Breast (tissue), 4 donors: Measurements from ENCODE around the genes ZNF492 and ZNF730.

- PRO-cap, 3 experiments: peak in 3 of 3 experiments; most common plus-strand start chr19:22634324 (in 1); most common minus-strand start chr19:22634131 (in 3)
- RRBS: no CpG with 5 or more reads among the region's 26 CpGs
Observed at GRCh38 chr19:22633897-22634465, at the start of gene ZNF492. Gene ZNF492, plus strand, starts transcription at chr19:22634324.

GRCh38 chr19:23116753-23117740 lies at the start of gene ZNF730:
Gene ZNF730, plus strand, starts transcription at chr19:23117025.
- PRO-cap, 3 experiments: no peak in any of the 3 experiments
- RRBS: no CpG with 5 or more reads among the region's 47 CpGs

- PRO-cap, 3 experiments: no peak in any of the 3 experiments
- RRBS: no CpG with 5 or more reads among the region's 7 CpGs
Observed at GRCh38 chr19:23764730-23765661, 2.2 kb downstream of the RPSA2 start.

DNA sequence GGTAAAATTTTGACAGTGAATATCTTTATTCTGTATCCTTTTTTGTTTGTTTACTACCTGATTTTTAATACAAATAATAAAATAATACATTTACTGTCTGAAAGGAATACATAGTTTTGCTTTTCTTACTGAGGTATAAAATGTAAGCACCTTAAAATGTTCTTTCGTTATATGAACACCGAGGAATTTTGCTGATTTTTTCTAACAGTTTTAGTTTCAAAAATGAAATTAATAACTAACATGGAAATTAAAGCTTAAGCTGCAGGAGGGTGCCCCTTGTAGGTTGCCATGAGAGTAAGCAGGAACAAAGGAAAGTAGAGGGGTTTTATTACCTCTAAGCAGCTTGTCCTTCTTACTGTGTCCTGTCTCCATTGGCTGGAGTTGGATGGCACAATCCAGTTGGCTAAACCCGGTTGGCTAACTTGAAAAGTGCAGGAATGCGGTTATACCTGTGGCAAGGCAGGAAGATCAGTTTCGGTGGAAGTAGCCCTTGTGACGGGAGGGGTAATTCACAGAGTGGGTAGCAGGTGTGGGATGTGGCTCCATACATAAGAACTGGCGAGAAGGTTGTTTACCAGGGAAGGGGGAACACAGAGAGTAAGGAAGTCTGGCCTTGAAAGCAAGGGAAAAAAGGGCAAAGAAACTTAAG lies 3.1 kb downstream of the ZNF726 start:
- PRO-cap, 3 experiments: peak in 1 of 3 experiments; most common plus-strand start position 561 of the sequence (in 1); most common minus-strand start position 300 of the sequence (in 1)
- RRBS: no CpG with 5 or more reads among the region's 7 CpGs

- PRO-cap, 3 experiments: no peak in any of the 3 experiments
- RRBS: no CpG with 5 or more reads among the region's 5 CpGs
Observed at GRCh38 chr19:27762549-27763173, 1450.3 kb downstream of the UQCRFS1 start.

DNA sequence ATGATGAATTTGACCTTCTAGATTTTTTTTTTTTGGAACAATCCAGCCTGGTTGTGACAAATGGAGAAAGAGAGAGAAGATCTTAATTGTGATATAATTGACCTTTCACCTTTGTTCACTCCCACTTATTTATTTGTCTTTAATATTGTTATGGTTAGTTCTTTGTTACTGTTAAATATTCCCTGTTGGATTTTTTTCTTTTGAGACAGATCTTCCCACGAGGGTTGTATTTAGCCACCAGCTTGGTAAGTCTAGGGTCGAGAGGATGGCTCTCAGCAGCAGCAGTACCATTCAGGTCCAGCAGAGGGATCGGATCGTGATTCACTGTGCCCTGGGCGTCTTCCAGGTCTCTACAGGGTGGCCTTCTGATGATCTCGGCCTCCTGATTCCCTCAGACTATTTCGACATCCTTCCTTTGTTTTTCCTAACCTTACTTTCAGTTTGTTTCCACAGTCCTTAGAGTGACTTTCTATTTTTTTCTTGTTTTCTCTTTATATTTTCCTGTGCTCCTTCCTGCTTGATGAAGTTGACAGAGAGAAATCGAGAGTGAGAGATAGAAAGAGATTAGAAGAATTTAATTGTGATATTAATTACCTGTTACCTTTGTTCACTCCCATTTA lies 1437.0 kb downstream of the UQCRFS1 start:
- PRO-cap, 3 experiments: no peak in any of the 3 experiments
- RRBS: no CpG with 5 or more reads among the region's 8 CpGs

DNA sequence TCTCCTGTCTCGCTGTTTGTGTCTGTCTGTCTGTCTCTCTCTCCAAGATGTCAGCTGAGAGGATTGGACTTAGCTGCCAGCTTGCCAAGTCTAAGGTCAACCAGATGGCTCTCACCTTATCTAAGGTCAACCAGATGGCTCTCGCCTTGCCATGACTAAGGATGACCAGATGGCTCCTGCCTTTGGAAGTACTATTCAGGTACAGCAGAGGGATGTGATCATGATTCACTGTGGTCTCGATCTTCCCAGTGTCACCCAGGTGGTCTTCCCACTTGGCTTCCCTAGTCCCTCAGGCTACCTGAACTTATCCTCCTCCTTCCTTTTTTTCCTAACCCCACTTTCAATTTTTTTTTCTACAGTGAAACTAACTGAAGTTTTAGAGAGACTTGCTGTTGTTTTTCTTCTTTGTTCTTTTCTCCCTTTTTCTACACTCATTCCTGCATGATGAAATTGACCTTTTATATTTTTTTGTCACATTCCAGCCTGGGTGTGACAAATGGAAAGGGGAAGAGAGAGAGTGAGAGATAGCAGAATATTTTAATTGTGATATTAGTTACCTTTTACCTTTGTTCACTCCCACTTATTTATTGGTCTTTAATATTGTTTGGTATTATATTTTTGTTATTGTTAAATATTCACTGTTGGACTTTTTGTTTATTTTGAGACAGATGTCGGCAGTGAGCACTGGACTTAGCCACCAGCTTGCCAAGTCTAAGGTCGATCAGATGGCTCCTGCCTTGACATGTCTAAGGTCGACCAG lies 1436.2 kb downstream of the UQCRFS1 start:
- PRO-cap, 3 experiments: no peak in any of the 3 experiments
- RRBS: no CpG with 5 or more reads among the region's 6 CpGs

DNA sequence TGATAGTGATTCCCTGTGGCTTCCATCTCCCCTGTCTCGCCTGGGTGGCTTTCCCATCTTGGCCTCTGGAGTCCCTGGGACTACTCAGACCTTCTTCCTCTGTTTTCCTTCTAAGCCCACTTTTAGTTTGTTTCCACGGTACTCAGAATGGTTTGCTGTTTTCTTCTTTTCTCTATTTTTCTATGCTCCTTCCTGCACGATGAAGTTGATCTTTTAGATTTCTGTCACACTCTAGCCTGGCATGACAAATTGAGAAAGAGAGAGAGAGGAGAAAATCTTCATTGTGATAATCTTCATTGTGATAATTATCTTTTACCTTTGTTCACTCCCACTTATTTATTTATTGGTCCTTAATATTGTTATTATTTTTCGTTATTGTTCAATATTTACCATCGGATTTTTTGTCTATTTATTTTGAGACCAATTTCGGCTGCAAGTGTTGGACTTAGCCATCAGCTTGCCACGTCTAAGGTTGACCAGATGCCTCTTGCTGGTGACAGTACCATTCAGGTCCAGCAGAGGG lies 1435.5 kb downstream of the UQCRFS1 start:
- PRO-cap, 3 experiments: no peak in any of the 3 experiments
- RRBS: no CpG with 5 or more reads among the region's 7 CpGs

DNA sequence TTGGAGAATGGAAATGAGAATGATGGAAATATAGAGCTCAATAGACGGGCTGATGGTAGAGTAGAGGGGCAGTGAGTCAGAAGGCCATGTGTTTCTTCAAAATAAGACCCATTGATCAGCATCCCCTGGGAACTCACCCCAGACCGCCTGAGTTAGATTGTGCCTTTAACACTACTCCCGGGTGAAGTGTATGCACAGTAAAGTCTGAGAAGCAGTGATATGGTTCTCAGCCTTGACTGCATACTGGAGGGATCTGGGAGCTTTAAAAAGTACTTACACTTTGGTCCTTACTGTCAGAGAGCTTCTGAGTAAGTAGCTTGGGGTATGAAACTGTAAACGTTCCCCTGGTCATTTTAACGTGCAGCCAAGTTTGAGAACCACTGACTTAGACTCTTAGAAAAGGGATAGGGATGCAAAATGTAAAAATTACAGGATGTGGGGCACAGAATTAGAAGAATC lies 609.0 kb downstream of the UQCRFS1 start:
- PRO-cap, 3 experiments: no peak in any of the 3 experiments
- RRBS: no CpG with 5 or more reads among the region's 5 CpGs

DNA sequence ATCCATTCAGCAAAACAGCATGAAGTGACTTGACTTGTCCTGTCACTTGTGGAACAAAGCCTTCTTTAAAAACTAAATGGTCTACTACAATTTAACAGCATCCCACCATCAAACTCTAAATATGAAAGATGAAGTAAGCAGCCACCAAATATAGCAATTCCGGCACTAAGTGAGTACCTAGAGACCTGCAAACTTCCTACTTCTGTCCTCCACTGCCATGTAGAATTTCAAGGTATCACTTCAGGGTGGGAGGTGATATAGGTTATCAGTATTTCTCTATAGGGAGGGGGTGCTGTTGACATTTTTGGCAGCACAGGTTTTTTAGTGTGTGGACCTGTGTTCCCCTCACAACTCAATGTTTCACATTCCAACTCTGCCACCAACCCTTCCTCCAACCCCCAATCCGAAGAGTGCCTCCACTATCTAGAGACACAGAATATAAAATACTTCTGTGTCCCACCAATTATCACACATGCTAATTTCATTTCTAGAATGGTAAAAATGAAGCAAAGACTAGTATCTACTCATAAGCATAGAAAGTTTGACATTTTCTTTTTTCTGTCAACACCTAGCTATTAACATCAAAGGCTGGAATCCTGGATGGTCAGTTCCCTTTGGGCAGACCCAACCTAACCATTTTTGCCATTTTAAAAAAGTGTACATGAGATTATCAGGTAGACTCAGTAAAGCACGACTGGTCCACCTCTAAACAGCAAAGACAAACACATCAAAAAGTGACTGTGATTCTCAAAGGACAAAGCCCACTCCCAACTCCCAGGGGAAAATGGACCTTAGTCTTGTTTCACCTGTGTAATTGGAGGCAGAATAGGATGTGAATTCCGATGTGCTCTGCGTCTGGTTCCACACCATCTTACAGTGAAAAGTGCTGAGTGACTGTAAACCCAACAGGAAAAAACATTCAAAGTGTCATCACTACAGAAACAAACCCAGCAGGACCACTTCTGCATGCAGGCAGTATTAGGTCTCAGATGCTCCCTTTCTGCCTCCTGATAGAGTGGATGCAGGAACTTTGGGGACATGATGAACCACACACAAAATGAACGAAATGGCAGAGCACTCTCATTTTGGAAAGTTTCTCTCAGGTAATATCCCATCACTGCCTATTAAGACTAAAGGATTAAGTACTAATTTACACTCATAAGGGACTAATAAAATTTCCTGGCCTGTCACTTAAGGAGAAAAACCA lies 6.8 kb downstream of the UQCRFS1 start:
- PRO-cap, 3 experiments: no peak in any of the 3 experiments
- RRBS: no CpG with 5 or more reads among the region's 6 CpGs

GRCh38 chr19:29525675-29525883 lies 215 bp upstream of the VSTM2B start:
- PRO-cap, 3 experiments: no peak in any of the 3 experiments
- RRBS: no CpG with 5 or more reads among the region's 15 CpGs

DNA sequence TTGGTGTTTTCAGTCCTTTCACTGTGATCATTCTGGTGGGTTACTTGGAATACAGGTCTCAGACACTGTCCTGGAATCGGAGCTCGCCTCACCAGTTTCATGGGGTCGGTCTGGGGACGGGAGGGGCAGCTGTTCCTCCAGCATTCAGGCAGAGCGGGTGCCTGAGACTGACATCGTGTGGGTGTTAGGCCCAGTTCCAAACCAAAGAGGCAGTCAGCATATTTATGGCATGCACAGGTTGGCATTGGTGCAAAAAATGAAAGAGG lies 20.0 kb downstream of the PLEKHF1 start:
- PRO-cap, 3 experiments: no peak in any of the 3 experiments
- RRBS: no CpG with 5 or more reads among the region's 6 CpGs

DNA sequence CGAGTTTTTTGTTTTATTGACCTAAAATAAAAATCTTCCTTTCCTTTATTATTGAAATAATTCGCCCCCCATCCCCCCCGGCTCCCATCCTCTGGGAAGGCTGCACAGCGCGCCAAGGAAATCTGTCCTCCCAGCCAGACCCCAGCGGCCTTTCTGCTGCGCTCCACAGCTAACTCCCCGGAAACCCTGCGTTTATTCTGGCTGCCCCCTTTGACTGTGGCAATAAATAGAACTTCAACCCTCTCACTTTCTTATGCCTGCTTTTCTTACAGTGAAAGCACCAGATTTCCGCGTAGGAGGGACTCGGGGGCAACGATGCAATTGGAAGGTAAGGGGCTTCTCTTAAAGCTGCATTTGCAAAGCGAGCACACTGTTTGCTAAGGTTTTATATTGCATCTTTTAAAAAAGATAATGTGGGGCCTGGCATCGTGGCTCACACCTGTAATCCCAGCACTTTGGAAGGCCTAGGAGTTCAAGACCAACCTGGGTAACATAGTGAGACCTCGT lies 9.7 kb upstream of the C19orf12 start:
- PRO-cap, 3 experiments: no peak in any of the 3 experiments
- RRBS: no CpG with 5 or more reads among the region's 16 CpGs

GRCh38 chr19:29760016-29760462 lies 45.0 kb upstream of the C19orf12 start:
- PRO-cap, 3 experiments: no peak in any of the 3 experiments
- RRBS: no CpG with 5 or more reads among the region's 21 CpGs

GRCh38 chr19:30340167-30340511 lies 32.0 kb upstream of the ZNF536 start:
- PRO-cap, 3 experiments: no peak in any of the 3 experiments
- RRBS: no CpG with 5 or more reads among the region's 5 CpGs

GRCh38 chr19:31213926-31214643 lies 135.2 kb downstream of the TSHZ3 start:
- PRO-cap, 3 experiments: peak in 3 of 3 experiments; most common plus-strand start chr19:31214424 (in 1); most common minus-strand start chr19:31214101 (in 3)
- RRBS: no CpG with 5 or more reads among the region's 16 CpGs

DNA sequence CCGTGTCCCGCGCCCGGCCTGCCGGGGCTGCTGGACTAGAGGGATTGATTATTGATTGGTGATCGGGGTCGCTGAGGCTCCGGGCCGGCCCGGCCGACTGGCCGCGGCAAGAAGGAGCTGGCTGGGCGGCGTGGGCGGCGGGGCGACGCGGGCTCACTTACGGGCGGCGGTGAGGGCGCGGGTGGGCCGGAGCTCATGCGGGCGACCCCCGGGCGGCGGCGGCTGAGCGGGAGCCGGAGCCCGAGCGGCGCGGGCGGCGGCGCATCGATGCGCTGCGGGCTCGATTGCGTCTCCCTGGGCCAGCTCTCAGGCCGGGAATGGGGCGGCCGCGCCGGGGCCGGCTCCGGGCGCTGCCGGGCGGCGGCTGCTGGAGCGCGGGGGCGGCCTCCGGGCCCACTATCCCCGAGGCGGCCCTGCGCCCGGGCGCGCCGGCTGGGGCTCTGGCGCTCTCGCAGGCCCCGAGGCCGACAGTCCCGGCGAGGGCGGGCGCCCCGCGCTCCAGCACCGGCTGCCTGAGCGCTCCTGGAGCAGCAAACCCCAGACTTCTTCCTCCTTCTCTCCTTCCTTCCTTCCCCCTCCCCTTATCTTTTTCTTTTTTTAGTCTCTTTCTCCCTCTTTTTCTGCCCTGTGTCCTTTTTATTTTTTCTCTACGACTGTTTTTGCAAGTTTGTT lies 1.5 kb upstream of the TSHZ3 start:
- PRO-cap, 3 experiments: peak in 2 of 3 experiments; most common plus-strand start position 399 of the sequence (in 2); most common minus-strand start position 269 of the sequence (in 1)
- RRBS: 3% methylated on average over 36 of the region's 81 CpGs

GRCh38 chr19:32345761-32346806 lies 674 bp downstream of the ZNF507 start:
- PRO-cap, 3 experiments: peak in 1 of 3 experiments; most common plus-strand start chr19:32345826 (in 1); most common minus-strand start chr19:32345860 (in 1)
- RRBS: 4% methylated on average over 22 of the region's 45 CpGs

DNA sequence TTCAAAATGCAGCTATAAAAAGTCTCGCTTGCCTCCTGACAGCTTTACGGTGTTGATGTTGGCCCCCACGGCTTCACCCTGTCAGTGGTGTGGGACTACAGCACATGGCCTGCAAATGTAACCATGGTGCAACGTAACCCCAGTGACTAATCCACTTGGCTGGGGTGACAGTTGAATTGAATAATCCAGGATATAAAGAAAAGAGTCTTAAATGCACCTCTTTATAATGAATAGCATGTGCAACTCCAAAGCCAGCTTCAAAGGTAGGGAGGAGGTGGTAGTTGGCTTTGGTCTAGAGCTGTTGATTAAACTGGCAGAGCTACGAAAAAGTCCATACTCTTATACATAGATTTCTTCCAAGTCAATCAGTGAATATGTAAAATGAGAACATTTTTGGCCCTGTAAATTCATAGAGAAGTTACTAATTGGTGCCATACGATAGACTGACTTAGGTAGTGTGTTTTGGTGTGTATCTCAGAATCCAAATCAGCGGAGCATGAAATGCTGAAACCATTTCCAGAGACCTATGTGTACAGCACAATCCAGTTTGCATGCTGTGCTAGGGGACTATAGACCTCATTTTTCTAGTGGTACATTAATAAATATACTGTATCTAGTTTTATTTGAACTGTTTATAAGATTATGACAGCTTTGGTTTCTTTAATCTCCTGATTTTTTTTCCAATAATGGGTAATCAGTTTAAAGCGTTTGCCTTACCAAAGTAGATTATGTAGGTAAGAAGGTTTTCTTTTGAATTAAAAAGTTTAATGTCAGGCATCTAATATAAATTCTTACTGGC lies 17.2 kb upstream of the DPY19L3 start:
- PRO-cap, 3 experiments: peak in 1 of 3 experiments; most common minus-strand start position 86 of the sequence (in 1)
- RRBS: no CpG with 5 or more reads among the region's 8 CpGs

- PRO-cap, 3 experiments: peak in 1 of 3 experiments; most common plus-strand start chr19:32404362 (in 1); most common minus-strand start chr19:32404311 (in 1)
- RRBS: no CpG with 5 or more reads among the region's 16 CpGs
Observed at GRCh38 chr19:32403954-32404782, 1.4 kb upstream of the DPY19L3 start.